Smooth muscle cell (in vitro differentiated cells): ENCODE data around the gene MAPKAPK2.

DNA sequence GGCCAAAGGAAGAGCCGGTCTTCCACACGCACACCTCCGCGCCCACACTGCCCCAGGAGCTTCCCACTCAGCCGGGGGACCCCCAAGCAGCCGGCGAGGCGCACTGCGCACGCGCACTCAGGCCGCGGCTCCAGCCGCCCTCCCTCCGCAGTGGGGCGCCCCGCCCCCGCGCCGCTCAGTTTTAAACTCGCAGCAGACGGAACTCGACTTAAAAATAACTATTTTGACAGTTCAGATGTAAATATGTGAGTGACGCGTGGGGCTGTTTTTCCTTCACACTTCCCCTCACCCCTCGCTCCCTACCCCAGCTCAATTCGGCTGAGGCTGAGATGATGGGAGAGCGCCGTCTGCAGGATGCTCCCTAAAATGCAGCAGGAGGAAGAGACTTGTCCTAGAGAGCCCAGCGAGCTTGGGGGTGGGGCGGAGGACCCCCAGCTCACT is 8.8 kb upstream of the LEMD1 start:
- RAMPAGE, long total RNA, result no peak

DNA sequence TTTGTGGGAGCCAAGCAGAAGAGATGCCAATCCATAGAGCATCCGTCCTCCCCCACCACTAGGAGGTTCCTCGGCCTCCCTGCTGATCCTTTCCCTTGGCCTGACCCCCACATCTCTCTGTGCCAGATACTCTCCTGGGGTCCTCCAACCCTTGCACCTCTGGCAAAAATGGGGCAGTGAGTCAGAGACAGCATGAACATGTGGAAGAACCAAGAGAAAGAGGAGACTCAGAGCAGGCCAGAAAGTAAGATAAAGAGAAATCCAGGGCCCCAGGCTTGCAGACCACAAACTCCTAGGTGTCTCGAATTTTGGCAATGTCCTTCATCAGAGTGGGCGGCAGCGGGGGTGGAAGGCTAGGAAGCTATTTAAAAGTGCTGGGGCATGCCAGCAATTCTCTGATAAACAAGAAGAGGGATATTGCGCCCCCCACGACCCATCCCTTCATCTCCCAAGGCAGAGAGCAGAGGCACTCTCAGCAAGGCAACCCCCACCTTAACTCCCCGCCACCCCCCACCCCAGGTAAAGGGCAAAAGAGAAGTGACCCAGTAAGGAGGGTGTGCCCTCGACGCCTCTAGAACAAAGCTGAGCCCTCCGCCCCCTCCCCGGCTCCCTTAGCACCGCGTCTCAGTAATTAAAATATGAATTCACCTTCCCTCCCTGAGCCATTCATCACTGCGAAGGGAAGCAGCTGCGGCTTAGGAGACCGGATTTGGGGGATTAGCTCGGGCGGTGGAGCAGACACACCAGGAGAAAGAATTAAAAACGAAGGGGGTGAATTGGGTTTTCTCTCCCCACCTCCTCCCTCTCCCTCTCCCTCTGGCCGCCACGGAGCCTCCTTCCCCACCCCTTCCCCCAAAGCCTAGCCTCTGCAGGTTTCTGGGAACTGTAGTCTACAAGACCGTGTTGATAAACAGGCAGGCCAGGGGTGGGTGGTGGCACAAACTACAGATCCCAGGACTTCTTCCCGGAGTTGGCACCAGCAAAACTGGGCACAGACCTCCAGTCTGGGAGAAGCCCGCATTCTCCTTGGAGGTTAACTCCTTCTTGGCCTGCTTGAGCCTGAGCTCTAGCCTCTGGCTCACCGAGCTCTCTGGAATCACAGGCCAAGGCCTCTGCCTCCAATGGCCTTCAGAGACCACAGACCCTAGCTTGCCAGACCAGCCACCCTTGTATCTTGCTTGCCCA is 11.1 kb downstream of the BLACAT1 start:
- RAMPAGE, long total RNA, result no peak

DNA sequence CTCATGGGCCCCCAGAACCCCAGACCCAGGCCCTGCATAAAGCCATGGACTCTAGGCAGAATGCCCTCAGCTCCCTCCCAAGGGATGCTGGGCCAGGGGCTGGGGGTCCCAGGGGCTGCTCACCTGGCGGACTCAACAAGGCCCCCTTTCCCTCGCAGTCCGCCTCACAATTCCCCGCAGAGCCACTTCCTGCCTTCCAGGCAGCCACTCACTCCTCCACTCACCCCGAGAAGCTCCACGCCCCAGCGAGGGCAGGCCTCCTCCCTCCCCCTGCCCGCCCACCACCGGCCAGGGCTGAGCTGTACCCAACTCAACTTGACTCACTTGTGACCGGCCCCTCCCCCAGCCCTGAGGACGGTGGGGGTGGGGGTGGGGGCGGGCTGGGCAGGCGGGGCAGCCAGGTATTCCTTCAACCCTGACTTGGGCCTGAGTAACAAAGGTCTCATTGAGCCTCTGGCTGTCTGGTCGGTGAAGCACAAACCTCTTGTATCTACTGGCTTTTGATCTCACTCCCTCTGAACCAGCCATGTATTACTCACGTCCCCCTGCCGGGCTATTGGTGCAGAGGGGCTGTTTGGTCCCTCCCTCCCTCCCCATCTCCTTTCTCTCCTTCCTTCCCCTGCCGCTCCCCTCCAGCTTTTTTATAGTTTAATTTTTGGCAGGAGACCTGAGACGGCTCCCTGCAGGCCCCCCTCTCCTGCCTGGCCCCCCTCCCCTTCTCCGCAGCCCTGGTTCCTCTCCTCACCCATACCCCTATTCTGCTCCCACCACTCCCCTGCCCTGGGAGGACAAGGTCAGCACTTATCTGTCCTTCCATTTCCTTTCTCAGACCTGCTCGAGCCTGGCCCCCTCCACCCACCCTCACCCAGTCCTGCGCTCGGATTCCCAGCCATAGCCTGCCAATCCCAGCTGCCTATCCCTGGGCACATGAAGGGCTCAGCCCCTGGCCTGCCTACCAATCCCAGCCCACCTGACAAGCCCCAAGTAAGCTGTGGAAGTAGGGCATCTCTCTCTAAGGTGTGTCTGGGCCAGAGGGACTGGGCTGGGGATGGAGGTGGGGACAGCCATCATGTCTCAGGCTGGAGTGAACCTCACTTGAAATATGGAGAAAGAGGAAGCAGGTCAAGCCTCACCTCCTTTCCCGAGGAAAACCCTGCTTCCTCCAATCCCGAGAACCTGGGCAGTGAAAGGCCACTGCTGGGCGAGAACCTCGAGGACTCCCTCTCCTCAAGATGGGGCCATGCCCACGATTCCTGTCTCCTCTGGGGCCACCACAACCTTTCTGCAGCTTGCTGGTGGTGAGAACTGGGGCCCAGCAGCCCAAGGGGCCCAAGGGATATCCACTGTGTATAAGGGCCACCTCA is 5.6 kb downstream of the BLACAT1 start:
- RAMPAGE, long total RNA, result start-site peak on the minus strand centred at position 201 of the sequence, 53 bp wide, 42 and 186 reads in 2 replicates

- RAMPAGE, long total RNA, result no peak
Observed at GRCh38 chr1:205600028-205600678, 31.3 kb downstream of the MFSD4A start.

- RAMPAGE, long total RNA, result no peak
Observed at GRCh38 chr1:205616284-205616970, 15.4 kb downstream of the ELK4 start.

GRCh38 chr1:205620187-205620913 is 11.5 kb downstream of the ELK4 start:
- RAMPAGE, long total RNA, result no peak

DNA sequence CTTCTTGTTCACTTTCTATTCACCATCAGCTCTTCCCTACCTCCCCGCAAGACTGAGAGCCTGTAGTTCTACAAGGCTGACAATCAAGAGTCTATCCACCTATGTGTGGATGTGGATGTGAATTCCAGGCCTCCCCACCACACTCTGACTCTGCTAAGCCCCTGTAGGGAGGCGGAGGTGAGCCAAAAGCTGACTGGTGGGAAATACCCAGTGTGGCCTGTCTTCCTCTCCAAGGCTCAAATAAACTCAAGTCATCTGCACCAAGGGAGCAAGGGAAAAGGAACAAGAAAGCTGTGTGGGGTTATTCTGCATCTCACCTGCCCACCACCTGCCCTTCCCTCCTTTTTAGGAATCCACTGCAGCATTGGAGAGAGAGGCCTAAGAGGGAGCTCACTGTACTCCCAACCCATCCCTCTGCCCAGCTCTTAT is 23.2 kb upstream of the SLC45A3 start:
- RAMPAGE, long total RNA, result no peak

DNA sequence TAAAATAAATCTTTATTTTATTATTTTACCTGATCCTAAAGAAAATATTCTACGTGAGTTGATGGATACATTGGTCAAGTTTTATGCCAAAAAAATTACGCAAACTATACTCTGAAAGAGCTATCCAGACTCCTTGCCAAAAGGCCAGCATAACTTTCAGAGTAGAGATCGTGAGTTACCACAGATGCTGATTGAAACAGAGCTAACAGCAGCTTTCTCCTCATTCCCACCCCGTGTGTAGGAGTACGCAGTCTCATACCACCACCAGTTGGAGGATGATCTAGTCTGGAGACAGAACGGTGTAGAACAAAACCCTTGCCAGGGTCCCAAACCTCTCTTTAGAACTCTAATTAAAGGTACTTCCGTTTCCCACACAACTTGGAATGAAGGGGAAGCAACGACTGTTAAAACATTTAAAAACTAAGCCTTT is 1.6 kb downstream of the NUCKS1 start:
- RAMPAGE, long total RNA, result no peak

DNA sequence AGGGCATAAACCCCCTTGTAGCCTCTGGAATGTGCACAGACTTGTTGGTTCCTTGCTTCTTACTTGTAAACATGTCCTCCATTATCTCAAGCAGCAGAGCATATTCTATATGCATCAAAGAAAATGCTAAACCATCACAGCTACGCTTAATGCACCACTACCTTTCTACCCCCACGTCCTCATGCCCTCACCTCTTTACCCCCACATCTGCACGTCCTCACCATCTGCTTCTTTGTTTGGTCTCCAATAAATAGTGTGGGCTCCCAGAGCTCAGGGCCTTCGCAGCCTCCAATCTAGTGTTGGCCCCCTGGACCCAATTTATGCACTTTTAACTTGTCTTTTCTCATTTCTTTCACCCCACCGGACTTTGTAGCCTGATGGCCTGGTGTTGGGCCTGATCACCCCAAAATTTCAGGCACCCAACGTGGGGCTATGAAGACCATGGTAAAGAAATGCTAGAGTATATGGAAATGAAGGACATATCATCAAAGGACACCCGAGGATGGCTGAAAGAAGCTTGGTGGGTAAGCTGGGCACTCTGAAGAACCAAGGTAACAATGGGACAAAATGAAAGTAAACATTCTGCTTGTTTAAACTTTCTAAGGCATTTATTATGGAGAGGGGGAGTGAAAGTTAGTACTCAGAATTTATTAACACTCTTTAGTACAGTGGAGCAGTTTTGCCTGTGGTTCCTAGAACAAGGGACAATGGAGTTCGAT is 8.0 kb upstream of the PM20D1 start:
- RAMPAGE, long total RNA, result no peak

GRCh38 chr1:206036551-206037054 is 12.9 kb upstream of the CTSE start:
- RAMPAGE, long total RNA, result no peak

- RAMPAGE, long total RNA, result no peak
Observed at GRCh38 chr1:206444967-206445605, 25.2 kb upstream of the IKBKE start.

- RAMPAGE, long total RNA, result no peak
Observed at GRCh38 chr1:206508396-206509086, 1.2 kb downstream of the RASSF5 start.

- RAMPAGE, long total RNA, result no peak
Observed at GRCh38 chr1:206551753-206552478, 44.6 kb downstream of the RASSF5 start.

DNA sequence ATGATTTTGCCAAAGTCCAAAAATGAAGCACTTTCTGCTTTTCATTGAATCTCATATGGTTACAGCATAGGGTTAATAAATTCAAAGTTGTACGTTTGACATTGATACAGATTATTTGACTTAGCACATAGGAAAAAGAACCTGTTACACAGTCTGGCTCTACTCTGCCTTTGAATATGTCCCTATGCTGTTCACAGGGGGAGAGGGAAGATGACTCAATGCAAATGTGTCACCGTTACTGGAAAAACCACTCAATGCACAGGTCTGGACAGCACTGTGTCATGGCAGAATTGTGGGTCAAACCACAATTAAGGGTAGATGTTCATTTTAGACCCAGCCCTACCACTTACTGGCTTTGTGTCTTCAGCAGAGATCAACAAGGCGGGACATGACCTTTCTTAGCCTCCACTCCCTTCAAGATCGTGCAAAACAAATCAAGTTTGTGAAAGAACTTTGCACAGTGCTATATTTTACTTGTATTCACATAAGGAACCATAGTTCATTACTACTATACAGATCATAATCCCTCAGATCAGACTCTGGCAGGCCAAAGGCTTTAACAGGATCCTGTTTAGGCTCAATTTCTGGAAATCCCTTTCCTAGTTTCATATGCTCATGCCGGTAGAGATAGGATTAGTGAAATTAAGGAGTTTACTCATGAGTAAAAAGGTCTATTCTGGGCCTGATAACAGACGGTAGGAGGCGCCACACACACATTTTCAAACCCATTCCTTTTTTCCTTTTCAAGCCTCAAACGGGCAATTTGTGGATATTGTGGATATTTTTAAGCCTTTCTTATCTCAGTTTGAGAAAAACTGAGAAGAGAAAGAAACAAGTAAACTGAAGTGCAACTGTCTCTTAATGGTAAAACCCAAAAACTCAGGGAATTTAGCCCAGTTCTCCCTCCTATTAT is 22.0 kb downstream of the EIF2D start:
- RAMPAGE, long total RNA, result no peak

DNA sequence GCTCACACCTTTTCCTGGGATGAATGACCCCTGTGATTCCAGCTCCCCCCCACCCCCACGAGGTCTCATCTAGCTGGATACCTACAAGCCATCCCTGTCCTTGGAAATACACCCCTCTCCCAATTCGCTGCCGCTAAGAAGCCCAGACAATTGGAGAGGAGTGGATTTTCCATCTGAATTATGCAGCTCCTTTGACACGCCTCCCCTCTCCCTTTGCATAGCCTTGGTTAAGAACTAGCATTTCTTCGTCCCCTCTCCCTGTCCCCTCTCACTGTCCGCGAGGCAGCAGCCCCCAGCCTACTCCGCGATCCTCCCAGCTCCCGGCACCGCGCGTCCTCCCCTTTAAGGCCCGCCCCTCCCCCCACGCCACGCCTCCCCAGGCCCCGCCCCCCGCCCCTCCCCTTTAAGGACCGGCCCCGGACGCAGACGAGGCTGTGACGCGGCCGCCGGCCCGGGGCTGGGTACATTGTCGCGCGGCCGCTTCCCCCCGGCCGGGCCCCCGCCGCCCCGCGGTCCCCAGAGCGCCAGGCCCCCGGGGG is at the start of gene MAPKAPK2:
MAPKAPK2 (plus strand) TSS at position 435 of the 539 bp plus-strand sequence.
- RAMPAGE, long total RNA, result no peak

DNA sequence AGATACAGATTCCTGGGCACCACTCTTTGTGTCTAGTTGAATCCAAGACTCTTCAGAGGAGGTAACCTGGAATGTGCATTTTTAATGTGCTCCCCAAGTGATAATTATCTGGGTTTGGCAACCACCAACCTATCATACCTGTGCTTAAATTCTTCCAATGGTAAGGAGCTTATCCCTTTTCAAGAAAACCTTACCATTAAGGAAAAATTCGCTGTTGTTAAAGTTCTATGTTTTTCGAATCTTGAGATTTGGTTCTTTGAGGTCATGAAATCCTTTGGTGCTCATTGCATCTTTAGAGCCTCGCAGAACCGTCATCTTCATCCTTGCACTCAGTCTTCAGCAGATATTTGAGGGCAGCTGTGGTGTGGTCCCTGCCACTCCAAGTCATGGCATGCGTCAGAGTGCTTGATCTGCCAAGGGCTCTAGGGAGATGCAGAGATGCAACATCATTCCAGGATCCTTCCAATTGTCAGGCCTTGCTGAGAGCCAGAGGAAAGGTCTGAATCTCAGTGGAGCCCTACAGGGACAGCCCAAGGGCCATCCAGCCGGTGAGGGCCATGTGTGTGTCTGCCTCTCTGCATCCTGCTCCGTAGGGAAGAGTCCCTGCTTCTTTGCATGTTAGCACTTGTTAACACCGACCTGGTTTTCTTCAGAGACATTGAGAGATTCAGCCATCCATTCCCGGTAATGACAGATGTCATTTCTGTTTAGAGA is 17.4 kb downstream of the MAPKAPK2 start:
- RAMPAGE, long total RNA, result no peak

DNA sequence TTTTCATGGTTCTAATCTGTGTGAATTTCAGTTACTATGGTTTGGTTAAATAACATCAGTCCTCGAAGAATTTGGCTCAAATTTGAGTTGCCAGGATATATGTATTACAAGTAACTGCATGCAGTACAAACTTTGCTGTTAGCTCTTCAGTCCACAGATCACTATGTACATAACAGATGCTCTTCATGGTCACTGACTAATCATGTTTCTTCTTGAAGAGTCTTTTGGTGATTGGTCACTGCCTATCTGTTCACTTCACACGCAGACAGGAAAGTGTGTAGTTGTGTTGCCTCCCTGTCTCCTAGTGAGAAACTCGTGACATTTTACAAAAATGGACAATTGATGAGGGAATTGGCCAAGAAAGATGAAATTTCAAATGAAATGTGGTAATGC is 25.4 kb downstream of the MAPKAPK2 start:
- RAMPAGE, long total RNA, result no peak

GRCh38 chr1:206714680-206715109 is 30.0 kb downstream of the MAPKAPK2 start:
- RAMPAGE, long total RNA, result no peak

DNA sequence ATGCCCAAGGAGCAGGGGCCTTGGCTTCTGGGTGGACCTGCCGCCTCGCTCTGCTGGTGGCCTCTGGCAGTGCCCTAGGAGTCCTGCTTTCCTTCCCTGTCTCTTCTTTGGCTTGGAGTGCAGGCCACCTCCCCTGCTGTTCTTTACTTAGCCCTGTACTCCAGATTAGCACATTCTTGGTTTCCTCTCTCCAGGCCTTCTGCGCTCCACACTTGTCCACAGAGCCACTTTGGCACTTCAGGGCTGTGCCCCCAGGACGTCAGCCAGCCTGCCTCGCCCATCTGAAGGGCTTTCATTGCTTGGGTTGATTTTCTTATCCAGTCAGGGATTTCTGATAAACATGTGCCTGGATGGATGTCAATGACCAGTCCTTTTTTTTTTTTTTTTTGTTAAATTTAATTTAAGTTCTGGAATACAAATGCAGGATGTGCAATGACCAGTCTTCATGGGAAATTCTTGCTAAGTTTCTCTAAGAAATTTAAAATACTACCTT is 39.5 kb downstream of the MAPKAPK2 start:
- RAMPAGE, long total RNA, result no peak

GRCh38 chr1:206769319-206769731 is 1.2 kb upstream of the IL19 start:
- RAMPAGE, long total RNA, result no peak